Adrenal gland (tissue), 7 donors: ENCODE measurements around a stretch of chr5.

DNA sequence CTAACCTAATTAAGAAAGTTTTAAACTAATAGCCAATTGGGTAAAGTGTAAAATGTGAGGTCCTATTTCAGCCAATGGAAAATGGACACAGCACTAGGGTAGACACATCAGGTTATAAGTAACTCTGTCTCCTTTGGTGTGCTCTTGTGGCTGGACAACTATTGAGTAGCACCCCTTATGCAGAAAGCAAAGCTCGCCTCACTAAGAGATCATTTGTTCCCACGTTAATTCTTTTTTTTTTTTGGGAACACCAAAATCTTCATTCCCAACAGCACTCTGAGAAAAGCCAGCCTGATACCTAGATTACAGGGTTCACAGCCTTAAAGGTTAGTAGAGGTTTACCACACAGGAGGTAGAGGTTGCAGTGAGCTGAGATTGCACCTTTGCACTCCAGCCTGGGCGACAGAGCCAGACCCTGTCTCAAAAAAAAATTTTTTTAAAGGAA lies 77.0 kb upstream of the PLEKHG4B start:
- PRO-cap, 3 experiments: no peak in any of the 3 experiments
- RAMPAGE, long total RNA, 4 experiments: no peak in any of the 4 experiments
- RRBS: no CpG with 5 or more reads among the region's 3 CpGs

GRCh38 chr5:154689-155388 lies 36.5 kb upstream of the LRRC14B start:
- PRO-cap, 3 experiments: no peak in any of the 3 experiments
- RAMPAGE, long total RNA, 4 experiments: no peak in any of the 4 experiments
- RRBS: no CpG with 5 or more reads among the region's 25 CpGs

GRCh38 chr5:239181-239742 lies 21.1 kb downstream of the SDHA start:
- PRO-cap, 3 experiments: no peak in any of the 3 experiments
- RAMPAGE, long total RNA, 4 experiments: no peak in any of the 4 experiments
- RRBS: no CpG with 5 or more reads among the region's 8 CpGs

- PRO-cap, 3 experiments: no peak in any of the 3 experiments
- RAMPAGE, long total RNA, 4 experiments: no peak in any of the 4 experiments
- RRBS: 92% methylated on average over 5 of the region's 12 CpGs
These were observed 14.6 kb downstream of the PDCD6 start for GRCh38 chr5:286027-286444.

- PRO-cap, 3 experiments: no peak in any of the 3 experiments
- RAMPAGE, long total RNA, 4 experiments: no peak in any of the 4 experiments
- RRBS: 2% methylated on average over 15 of the region's 41 CpGs
These were observed 287 bp downstream of the AHRR start for GRCh38 chr5:321854-322148.

DNA sequence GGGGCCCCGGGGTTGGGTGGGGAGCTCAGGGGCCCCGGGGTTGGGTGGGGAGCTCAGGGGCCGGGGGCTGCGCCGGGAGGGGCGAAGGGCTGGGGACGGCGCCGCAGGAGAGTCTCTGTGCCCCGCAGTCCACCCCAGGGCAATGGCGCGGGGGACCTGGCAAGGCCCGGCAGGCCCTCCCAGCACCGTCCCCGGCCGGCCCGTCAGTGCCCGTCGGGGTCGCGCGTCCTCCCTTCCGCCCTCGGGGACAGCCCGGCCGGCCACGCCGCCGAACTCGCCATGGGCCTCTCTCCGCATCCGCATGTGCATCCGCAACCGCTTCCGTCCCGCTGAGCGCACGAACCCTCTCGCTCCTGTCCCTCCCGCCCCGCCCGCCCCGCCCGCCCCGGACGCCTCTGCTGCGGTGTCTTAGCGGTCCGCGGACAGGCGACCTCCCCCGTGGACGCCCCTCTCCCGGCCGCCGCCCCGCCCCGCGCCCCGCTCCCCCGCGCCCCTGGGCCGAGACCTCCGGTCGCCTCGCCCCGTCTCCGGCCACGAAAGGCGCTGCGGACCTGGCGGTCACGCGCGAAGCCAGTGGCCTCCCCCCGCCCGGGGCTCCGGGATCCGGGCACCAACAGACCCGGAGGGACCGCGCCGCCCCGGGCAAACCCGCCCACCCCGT lies 4.1 kb upstream of the SLC9A3 start:
- PRO-cap, 3 experiments: peak in 1 of 3 experiments; most common minus-strand start position 488 of the sequence (in 1)
- RAMPAGE, long total RNA, 4 experiments: no peak in any of the 4 experiments
- RRBS: 11% methylated on average over 49 of the region's 86 CpGs

DNA sequence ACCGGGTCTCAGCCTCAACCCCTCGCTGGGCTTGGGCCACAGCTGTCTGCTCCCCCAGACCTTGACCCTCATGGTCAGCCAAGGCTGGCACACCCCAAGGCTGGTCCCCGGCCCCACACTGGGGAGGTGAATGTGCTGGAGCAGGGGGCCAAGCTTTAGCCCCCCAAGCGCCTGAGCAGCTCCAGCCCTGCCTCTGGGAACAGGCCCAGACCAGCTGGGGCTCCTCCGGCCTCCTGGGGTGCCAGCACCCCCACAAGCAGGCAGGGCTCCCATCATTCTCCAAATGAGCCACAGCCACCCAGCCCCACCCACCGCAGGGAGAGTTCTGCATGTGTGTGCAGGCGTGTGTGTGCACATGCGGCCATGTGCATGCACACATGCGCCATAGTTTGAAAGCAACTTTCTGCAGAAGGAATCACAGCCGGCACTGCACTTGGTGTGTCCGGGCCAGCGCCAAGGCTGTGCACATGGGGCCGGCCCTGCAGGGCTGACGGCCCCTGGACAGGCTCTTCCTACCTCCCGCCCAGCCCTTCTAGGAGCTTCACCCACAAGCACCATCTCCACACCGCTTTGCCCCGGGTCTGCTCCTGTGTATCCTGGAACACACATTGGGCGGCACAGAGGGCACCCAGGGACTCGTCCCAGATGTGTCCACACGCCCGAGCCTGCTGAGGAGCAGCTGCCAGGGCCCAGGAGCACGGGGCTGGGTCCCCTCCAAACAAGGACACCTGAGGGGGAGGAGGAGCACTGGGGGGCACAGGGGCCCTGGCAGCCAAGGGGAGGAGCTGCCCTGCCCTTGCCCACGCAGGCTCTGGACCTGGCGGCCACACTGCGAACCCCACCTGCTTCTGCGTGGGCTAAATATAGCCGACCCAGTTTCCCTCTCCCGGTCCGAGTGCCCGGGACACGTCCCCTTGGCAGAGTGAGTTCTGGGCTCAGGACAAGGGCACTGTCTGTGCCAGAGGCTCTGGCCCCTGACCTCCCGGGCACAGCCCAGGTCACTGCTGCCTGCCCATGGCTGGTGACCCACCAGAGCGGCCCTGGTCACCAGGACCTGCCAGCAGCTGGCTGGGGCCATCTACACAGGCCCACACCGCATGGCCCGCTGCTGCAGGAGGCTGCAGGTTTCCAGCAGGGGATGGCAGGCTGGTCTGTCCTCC lies 19.2 kb downstream of the TPPP start:
- PRO-cap, 3 experiments: no peak in any of the 3 experiments
- RAMPAGE, long total RNA, 4 experiments: no peak in any of the 4 experiments
- RRBS: 55% methylated on average over 8 of the region's 35 CpGs

DNA sequence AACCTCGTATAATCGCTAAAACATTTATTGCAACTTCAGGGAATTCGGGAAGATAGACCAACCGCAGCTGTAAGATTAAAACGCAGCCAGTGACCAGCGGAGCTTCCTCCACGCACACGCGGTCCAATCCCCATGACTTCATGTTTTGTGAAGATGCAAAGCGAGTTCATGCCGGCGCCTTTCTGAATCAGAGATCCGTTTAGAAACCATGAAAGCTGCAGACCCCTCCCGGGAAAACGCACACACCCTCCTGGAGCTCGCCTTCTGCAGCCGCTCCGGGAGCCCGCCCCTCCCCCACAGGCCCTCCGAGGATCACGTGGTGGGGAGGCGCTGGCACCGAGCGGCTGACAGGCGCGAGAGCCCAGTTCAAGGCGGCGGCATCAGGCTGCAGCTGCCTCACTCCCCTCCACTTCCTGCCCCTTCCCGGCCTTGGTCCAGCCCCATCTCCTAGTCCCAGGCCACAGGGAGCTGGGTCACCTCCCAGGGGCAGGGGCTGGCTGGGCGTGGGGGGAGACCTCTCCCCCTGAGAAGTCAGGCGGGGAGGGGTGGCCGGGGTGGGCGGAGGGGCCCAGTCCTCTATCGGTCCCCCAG lies 2.2 kb downstream of the TPPP start:
- PRO-cap, 3 experiments: peak in 1 of 3 experiments; most common plus-strand start position 364 of the sequence (in 1)
- RAMPAGE, long total RNA, 4 experiments: no peak in any of the 4 experiments
- RRBS: no CpG with 5 or more reads among the region's 34 CpGs

- PRO-cap, 3 experiments: no peak in any of the 3 experiments
- RAMPAGE, long total RNA, 4 experiments: no peak in any of the 4 experiments
- RRBS: no CpG with 5 or more reads among the region's 11 CpGs
These were observed 20.6 kb upstream of the TPPP start for GRCh38 chr5:713593-714235.

- PRO-cap, 3 experiments: no peak in any of the 3 experiments
- RAMPAGE, long total RNA, 4 experiments: no peak in any of the 4 experiments
- RRBS: no CpG with 5 or more reads among the region's 13 CpGs
These were observed 27.6 kb downstream of the ZDHHC11B start for GRCh38 chr5:756909-757415.

GRCh38 chr5:964958-965399 lies 43.6 kb upstream of the NKD2 start:
- PRO-cap, 3 experiments: no peak in any of the 3 experiments
- RAMPAGE, long total RNA, 4 experiments: no peak in any of the 4 experiments
- RRBS: 83% methylated on average over 3 of the region's 9 CpGs

- PRO-cap, 3 experiments: no peak in any of the 3 experiments
- RAMPAGE, long total RNA, 4 experiments: no peak in any of the 4 experiments
- RRBS: no CpG with 5 or more reads among the region's 34 CpGs
These were observed 40.7 kb downstream of the NKD2 start for GRCh38 chr5:1049082-1049879.

GRCh38 chr5:1107540-1108081 lies 4.3 kb downstream of the SLC12A7 start:
- PRO-cap, 3 experiments: no peak in any of the 3 experiments
- RAMPAGE, long total RNA, 4 experiments: no peak in any of the 4 experiments
- RRBS: no CpG with 5 or more reads among the region's 18 CpGs

- PRO-cap, 3 experiments: no peak in any of the 3 experiments
- RAMPAGE, long total RNA, 4 experiments: no peak in any of the 4 experiments
- RRBS: 74% methylated on average over 5 of the region's 31 CpGs
These were observed 7.6 kb upstream of the SLC12A7 start for GRCh38 chr5:1119325-1119952.

DNA sequence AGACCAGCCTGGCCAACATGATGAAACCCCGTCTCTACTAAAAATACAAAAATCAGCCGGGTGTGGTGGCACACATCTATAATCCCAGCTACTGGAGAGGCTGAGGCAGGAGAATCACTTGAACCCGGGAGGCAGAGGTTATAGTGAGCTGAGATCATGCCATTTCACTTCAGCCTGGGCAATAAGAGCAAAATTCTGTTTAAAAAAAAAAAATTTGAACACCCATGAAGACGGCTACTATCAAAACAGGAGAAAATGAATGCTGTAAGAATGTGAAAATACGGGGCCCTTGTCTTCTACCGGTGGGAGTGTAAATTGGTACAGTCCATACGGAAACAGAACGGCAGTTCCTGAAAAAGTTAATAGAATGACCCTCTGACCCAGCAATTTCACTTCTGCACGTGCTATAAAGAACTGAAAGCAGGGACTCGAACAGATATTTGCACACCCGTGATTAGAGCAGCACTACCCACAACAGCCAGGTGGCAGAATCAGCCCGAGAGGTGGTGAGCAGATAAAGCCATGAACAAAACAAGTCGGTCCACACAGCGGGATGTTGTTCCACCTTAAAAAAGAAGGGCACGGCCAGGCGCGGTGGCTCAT lies 22.5 kb upstream of the SLC12A7 start:
- PRO-cap, 3 experiments: no peak in any of the 3 experiments
- RAMPAGE, long total RNA, 4 experiments: no peak in any of the 4 experiments
- RRBS: no CpG with 5 or more reads among the region's 17 CpGs

GRCh38 chr5:1237957-1238366 lies 12.8 kb downstream of the SLC6A18 start:
- PRO-cap, 3 experiments: no peak in any of the 3 experiments
- RAMPAGE, long total RNA, 4 experiments: no peak in any of the 4 experiments
- RRBS: no CpG with 5 or more reads among the region's 4 CpGs

DNA sequence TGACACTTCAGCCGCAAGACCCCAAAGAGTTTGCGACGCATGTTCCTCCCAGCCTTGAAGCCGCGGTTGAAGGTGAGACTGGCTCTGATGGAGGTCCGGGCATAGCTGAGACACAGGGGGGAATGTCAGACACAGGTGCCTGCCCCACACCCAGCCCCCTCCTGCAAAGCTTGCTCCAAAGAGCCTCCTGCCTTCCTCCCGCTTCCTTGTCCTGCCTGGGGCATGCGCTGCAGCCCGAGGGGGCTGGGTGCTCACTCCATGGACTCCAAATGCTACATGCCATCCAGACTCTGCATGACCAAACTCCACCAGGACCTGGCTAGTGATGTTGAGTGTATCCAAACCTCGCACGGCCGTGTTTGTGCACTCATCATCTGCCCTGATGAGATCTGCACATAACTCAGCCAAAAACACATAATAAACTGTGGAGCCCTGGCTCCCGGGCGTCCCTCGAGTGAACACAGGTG lies 34.3 kb downstream of the TERT start:
- PRO-cap, 3 experiments: peak in 2 of 3 experiments; most common minus-strand start position 266 of the sequence (in 2)
- RAMPAGE, long total RNA, 4 experiments: no peak in any of the 4 experiments
- RRBS: no CpG with 5 or more reads among the region's 15 CpGs

DNA sequence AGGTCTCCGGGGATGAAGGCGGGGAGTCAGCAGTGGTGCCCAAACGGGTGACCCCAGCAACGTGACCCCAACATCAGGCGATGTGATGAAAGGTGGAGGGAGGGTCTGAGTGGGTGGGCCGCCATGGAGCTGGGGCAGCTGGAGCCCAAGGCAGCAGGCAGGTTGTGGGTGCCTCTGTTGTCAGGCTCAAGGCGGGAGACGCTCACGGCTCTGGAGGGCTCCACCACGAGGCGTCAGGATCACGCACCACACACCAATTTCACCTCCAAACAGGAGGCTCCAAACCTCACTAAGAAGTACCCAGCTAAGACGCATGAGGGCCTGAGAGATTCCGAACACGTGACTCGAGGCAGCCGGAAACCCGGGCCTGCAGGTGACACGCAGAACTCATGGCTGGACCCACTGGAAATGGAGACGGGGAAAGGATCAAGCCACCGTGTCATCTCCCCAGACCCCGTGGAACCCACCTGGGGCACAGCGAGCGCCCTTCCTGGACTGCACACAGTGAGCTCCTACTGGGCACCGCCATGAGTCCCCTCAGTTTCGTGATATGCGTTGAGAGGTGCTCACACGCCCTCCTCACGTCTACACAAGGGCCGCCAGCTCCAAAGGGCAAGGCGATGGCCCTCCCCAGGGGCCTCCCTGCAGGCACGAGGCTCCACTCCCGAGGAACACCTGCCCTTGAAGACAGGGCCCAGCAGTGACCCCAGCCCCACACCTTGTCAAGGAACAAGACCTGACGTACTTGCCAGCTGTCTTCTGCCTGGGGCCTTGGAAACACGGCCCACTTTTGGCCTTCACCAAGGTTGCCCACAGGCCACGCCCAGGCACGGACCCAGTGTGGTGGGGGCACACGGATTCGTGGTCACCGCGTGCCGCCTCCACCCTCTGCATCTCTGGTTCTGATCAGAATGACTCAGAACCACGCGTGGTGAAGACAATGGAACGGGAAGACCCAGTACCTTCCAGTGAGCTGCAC lies 37.0 kb downstream of the LPCAT1 start:
- PRO-cap, 3 experiments: no peak in any of the 3 experiments
- RAMPAGE, long total RNA, 4 experiments: no peak in any of the 4 experiments
- RRBS: no CpG with 5 or more reads among the region's 45 CpGs

DNA sequence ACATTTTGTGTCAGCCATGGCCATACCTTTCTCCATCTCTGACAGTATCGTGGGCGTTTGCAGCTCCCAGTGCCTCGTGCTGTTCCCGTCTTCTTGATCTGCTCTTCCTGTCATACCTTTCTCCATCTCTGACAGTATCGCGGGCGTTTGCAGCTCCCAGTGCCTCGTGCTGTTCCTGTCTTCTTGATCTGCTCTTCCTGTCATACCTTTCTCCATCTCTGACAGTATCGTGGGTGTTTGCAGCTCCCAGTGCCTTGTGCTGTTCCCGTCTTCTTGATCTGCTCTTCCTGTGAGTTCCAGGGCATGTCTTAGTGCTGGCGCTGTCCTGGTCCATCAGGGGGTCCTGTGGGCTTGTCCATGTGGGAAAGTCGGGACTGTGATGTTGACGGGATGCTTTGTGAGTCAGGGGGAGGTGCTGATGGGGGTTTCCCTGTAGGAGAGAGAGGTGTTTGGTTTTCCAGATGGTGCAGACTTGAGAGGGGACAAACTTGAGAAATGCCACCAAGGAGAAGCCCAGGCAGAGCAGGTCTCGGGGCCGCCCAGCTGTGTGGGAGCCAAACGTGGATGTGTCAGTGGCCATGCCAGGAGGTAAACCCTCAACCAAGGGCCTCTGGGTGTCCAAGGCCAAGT lies 88.0 kb upstream of the LPCAT1 start:
- PRO-cap, 3 experiments: no peak in any of the 3 experiments
- RAMPAGE, long total RNA, 4 experiments: no peak in any of the 4 experiments
- RRBS: no CpG with 5 or more reads among the region's 16 CpGs

- PRO-cap, 3 experiments: no peak in any of the 3 experiments
- RAMPAGE, long total RNA, 4 experiments: no peak in any of the 4 experiments
- RRBS: no CpG with 5 or more reads among the region's 21 CpGs
These were observed 100.5 kb upstream of the LPCAT1 start for GRCh38 chr5:1624039-1624906.